Fibroblast of villous mesenchyme (primary cell): ENCODE measurements around a stretch of chr9.

DNA sequence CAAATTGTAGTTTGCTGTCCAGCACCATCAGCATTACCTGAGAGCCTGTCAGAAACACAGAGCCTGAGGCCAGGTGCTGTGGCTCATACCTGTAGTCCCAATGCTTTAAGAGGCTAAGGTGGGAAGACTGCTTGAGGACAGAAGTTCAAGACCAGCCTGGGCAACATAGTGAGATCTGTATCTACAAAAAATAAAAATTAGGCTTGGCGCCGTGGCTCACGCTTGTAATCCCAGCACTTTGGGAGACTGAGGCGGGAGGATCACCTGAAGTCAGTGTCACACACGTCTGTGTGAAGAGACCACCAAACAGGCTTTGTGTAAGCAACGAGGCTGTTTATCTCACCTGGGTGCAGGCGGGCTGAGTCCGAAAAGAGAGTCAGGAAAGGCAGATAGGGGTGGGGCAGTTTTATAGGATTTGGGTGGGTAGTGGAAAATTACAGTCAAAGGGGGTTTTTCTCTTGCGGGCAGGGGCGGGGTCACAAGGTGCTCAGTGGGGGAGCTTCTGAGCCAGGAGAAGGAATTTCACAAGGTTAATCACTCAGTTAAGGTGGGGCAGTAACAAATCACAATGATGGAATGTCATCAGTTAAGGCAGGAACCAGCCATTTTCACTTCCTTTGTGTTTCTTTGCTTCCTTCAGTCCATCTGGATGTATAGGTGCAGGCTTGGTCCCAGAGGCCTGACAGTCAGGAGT is 89.7 kb upstream of the DAPK1 start:
- CAGE, long polyA plus RNA = no peak

DNA sequence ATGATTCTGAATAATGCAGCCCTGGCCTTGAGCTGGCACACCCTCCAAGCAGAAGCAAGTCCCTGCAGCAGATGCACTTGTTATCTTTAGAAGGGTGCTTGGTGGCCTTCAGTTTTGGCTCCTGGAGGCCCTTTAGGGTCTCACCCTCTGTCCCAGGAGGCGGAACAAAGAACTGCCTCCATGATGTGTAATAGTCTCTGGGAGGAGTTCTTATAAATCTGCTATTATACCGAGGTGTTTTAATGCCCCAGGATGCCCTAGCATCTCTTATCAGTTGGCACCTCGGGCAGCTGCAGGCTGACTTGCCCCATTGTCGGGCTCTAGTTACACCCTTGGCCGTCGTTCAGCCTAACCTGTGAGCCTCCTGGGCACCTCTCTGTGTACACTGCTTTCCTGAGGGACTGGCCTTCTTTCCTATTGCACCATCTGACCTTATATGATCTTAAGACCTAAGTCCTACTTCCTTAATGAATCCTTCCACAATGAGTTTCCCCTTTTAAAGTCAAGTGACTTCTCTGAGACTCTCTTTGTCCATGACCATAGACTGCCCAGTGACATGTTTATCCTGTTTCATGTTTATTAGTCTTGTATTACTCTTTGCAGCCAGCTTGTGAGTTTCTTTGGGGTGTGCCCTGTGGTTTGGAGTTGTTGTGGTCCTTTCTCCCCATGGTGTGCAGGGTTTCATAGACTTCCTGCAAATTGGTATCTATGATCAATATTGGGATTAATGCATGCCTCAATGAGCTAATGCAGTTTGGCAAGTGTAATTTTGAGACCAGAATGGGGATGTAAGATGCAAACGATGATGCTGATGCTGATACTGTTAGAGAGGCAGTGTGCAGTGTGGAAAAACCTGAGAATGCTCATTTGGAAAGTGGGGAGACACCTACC is 4.8 kb downstream of the DAPK1 start:
- CAGE, long polyA plus RNA = no peak

- CAGE, long polyA plus RNA = no peak
These were observed 56.9 kb downstream of the DAPK1 start for GRCh38 chr9:87554190-87555378.

DNA sequence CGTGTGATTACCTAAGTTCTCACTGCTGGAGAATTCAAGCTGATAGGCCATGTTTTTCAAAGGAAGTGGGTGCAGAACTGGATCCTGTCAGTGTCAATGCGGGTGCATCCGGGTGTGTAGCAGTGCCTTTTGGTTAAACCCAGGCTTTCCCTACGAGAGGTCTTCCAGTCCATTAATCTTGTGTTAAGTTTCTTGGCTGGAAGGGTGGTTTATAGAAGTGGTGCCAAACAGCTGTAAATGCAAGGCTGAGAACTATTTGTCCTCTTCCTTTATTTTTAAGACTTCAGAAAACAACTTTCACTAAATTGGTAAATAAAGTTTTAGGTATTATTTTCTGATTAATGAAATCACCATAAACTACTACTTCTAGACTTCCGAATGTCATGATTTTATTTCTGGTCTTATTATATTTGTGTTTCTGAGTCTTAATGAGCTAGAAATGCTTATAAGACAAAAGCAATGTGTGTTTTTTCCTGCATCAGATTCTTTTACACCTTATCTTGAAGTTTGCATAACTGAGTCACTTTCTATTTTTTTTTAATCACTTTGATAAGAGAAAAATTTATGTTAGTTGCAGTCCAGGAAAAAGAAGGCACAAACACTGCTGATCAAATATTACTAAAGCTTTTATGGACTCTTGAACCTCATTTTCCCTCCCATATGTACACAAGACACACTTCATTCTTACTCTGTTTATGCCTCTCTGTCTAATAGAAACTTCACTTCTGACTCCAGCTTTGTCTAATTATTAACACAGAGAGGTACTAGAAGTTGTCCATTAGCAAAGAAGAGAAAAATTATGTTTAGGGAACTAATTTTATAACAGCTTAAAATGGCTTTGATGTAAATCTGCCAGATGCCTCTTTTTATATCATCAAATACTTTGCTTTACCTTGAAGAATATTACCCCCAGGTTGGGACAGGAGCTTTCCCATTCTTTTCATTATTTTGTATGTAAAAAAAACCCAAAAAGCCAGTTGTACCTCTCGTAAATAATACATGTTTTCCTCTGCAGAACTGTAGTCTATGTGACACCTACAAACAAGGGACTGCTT is 72.2 kb downstream of the DAPK1 start:
- CAGE, long polyA plus RNA = no peak

- CAGE, long polyA plus RNA = no peak
These were observed 84.4 kb downstream of the DAPK1 start for GRCh38 chr9:87582015-87582510.

GRCh38 chr9:87729228-87729795 is 3.4 kb downstream of the CTSL start:
- CAGE, long polyA plus RNA = no peak

DNA sequence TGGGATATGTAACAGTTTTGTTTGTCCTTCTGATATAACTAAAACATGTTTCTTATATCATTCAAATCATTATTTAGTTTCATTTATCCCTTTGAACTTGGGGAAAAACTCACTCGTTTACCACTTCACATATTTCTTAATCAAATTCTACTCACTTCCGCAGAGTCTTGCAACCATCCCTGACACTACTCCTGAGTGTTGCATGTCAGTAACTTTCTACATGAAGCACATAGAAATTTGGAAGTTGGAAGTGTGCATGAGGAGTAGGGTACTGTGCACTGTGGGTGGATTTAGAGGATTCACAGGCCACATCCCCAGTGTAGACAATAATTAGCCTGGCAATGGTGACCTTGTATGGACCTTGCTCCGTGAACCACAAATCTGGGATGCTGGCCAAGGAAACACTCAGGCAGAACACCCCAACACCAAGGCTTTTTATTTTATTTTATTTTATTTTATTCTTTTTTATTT is 25.4 kb downstream of the CTSL start:
- CAGE, long polyA plus RNA = no peak

DNA sequence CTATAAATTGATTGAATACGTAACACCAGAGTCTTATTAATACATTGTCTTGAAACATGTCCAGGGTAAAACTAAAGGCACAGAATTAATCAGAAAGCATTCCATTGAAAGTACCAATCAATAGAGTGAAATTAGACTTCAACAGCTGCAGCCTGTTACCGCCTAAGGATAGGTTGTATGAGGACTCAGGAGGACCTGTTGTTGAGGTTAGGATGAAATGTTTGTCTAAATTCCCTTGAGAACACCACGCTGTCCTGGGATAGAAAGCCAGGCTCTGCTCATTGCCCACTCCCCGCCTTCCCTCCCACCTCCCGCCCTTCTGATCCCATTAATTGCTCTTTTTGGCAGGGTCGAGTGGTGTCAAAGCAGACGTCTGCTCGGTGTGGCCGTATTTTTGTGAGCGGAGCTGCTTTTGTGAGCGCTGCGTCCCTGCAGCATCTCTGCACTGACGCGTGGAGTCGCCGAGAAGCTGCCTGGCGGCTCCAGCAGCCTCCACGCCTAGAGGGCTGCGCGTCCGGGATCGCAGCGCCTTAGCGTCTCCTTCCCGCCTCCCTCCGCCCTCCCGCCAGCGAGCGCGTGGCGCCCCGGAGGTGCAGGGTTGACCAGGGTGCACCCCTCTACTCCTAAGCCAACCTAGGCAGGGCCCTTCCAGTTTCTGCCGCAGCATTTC is 62.3 kb downstream of the SPATA31C2 start:
- CAGE, long polyA plus RNA = no peak

GRCh38 chr9:88113184-88113572 is 25.1 kb downstream of the SPATA31C2 start:
- CAGE, long polyA plus RNA = no peak

DNA sequence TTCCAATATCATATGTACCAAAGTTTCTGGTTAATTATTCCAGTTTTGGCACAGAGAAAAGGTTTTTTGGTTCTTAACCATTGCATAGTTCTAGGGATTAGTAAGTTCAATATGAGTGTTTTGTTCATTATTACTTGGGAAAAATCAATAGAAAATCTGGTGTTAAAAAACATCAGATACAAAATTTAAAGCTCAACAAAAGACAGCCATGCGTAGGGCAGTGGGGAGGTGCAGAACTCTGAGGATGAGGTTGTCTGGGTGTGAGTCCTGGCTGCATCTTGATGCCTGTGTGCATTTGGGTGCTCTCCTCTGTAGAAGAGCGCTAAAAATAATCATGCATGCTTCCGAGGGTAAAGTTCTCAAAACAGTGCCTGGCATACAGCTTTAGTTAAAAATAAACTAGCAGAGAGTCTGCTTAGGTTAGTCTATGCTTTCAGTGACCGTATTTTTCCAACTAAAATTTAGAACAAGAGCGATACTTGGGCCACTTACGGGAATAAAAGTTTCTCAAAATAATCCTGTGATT is 55.4 kb upstream of the SPATA31C2 start:
- CAGE, long polyA plus RNA = no peak

- CAGE, long polyA plus RNA = no peak
These were observed 35.6 kb downstream of the SPIN1 start for GRCh38 chr9:88423675-88424495.

DNA sequence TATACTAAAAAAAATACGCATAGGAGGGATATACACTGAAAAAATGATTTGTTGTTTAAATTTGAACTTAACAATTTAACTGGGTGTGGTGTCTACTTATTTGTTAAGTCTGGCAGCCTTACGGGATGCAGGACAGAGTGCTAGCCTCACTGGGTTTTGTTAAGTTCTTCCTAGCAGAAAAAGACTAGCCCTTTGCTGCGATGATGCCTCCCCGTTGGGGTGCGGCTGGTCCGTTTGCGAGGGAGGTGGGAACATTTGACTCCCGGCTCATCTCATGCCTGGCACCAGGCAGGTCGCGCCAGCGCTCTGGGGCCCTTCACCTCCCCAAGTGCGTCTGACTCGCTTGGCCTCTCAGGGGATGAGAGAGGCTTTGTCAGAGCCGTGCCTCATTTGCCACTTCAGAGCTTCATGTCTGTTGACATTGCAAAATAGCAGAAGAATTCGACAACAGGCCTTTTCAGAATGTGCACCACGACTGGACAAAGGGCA is 171.0 kb downstream of the NXNL2 start:
- CAGE, long polyA plus RNA = no peak

DNA sequence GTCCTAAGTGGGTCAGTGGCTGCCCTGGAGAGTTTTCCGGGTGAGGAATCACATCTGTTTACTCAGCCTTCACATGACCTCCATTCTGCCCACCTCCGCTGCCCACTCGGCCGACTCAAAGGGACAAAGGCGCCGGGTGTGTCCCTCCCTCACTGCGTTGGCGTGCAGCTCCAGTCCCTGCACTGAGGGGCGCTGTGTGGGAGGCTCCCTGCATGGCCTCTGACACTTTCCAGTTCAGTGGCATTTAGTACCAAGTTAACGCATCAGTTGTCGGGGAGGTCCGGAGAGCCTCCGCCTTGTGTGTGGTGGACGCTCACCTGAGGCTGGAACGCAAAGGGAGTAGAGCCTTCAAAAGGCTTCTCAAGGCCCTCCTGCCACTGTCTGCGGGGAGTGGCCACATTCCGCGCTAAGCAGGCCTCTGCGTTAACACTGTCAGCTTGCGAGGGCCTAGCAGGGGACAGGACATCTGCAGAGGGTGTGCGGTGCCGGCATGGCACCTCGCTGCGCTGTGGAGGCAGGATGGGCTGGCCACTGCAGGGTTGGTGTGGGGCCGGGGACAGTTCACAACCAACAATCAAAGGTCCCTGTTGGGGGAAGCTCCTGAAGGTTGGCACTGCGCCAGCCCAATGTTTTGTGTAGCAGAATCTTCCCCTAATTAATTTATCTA is 171.6 kb downstream of the NXNL2 start:
- CAGE, long polyA plus RNA = no peak

- CAGE, long polyA plus RNA = no peak
These were observed 185.6 kb upstream of the S1PR3 start for GRCh38 chr9:88805639-88806054.

DNA sequence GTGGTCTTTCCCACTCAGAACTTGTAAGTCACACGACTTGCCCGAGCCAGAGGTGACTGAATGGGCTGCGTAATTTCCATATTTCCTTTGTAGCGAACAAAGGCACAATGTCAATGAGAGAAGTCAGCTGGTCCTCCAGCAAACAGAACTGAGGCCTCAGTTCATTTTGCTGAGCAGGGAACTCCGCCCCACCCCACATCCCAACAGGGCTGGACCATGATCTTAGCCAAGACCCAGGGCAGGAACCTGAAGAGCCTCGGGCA is 30.6 kb downstream of the S1PR3 start:
- CAGE, long polyA plus RNA = no peak

- CAGE, long polyA plus RNA = no peak
These were observed 31.2 kb downstream of the S1PR3 start for GRCh38 chr9:89022211-89023210.

DNA sequence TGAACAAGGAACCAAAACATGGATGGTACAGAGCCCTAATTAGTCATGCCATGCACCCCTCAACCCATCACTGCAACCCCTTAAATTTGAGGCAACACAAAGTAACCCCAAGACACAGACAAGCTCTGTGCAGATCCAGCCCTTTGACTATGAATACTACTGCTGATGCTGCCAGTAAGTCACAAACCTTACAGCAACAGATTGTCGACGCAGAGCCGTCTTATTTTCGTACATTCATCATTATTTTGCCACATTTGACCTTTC is 2.6 kb downstream of the SHC3 start:
- CAGE, long polyA plus RNA = no peak

- CAGE, long polyA plus RNA = no peak
These were observed 47.6 kb upstream of the SHC3 start for GRCh38 chr9:89226139-89226610.

DNA sequence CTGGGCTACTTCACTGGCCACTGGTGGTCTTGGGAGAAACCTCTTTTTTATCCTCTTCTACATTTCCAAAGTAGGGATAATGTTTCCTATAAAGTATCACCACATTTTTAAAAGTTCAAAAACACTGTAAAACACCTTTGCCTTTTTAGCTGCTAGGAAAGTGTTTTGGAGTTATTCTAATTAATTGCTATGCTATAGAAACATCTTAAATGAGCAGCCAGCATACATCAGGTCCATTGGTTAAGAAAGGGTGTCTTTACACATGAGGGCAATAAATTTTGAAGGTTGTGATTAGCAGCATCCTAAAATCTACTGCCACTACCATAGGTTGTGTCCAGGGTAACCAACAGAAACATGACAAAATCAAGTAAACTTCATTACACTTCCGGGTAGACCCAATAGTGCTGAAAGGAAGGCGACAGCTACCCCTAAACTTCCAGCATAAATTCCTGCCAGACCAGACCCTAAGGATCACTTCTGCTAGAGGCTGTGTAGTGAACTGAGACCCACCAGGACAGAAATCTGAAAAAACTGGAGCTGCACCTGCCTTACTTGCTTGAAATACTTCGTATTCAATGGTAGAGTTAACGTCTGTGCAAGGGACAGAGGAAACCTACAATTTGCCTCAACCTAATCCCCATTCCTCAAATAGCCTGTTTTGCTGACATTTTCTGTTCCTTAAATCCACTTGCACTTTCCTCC is 1.2 kb upstream of the SECISBP2 start:
- CAGE, long polyA plus RNA = no peak

- CAGE, long polyA plus RNA = no peak
These were observed 498 bp upstream of the SECISBP2 start for GRCh38 chr9:89317691-89318312.